Ileum (tissue), 1 donor: ENCODE measurements around the genes SLC25A19, CASKIN2 and LLGL2.

GRCh38 chr17:74748809-74749318, 436 bp downstream of the NHERF1 start:
- PRO-cap = no peak

DNA sequence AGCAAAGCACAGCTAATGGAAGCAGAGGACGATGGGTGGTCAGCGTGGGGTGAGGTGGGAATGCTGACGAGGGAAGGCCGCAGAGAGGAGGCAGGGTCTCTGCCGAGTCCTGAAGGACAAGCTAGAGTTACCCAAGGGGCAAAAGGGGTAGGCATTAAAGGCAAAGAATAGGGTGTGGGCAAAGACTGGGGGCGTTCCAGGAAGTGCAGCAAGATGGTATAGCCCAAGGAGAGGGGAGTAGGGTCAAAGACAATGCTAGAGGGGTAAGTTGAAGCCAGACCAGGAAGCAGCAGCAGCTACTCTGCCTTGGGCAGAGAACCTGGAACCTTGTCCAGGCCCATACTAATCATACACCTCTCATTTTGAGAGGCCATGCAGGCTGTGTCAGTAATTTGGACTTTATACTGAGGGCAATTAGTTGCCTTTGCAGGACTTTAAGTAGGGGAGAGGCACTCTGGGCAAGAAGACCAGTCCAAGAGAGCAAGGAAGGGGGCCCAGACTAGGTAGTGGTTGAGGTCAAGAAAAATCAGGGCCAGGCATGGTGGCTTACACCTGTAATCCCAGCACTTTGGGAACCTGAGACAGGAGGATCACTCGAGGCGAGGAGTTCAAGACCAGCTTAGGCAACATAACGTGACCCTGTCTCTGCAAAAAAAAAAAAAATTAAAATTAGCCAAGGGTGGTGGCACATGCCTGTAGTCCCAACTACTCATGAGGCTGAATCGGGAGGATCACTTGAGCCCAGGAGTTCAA, 2.8 kb downstream of the OTOP3 start:
- PRO-cap = unidirectional peak, plus-strand start at position 461 of the sequence

DNA sequence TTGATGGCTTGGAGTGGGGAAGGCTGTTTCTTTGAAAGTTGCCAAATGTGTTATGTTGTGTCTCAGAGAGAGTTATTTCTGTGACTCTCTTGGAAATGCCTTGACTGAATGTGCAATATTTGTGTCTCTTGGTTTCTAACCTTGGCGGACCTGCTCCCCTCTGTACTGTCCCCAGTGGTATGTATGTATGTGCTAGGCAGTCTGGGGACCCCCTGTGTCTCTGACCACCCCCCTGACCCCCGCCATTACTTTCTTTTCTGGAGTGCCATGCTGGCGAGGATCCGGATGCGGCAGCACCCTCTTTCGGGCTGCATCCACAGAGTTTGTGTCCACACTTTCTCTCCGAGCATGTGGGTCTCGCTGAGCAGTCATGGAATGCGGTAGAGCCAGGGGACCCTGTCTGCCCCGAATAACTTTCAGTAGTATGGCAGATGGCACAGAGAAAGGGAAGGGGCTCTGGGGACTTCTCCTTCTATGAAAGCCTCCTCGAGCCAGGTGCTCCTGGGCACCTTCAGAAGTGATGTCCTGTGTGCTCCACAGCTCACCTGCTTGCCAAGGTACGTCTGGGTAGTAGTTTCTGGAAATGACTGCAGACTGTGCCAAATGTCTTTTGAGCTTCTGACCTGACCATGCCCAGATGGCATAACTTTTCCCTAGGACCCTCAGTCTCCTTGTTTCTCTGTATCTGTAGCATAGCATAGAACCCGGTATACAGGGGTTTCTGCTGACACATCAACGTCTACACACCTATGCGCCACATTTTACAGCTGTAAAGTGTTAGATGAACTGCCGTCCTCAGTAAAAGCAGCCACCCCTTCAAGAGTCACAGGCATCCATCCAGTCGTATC, 17.1 kb downstream of the KCTD2 start:
- PRO-cap = no peak

DNA sequence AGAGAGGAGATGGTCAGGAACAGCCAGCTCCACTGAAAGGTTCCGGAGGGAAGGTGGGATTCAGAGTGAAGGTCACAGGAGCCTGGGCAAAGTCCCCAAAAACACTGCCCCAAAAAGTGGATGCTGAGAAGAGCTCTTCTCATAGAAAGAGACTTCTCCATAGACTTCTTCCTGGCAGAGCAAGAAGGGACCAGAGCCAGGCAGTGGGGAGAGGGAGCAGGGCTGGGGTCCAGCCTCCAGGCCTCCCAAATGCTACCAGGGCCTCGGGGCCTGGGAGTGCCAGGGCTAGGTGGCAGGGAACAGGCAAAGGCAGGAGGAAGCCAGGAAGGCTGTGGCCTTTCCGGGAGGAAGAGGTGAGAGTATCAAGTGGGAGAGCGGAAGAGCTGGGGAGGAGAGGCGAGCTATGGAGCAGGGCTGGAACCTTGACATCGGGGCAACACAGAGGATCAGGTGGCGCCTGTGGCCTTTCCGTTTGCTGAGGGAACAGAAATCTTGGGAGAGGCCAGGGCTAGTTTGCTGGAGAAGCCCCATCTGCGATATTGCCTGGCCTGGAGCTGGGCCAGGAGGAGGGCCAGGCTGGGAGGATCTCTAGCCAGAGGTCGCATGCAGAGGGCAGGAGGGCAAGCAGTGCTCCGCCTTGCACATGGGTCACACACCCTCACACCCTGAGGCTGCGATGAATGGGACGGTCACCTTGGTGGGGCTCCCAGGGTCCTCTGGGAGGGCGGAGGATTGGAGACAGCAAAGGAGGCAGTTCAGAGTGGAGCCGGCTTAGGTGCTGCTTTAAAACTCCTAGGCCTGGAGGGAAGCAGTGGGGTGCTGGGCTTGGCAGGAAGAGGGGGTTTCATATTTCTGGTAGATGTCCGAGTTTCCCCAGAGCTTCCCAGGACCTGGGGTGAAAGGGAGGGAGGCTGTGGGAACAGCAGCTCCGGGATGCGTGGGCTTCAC, 3.3 kb downstream of the SLC16A5 start:
- PRO-cap = unidirectional peak, plus-strand start at position 365 of the sequence; bidirectional peak, plus-strand start at position 668 of the sequence, minus-strand start at position 533 of the sequence

DNA sequence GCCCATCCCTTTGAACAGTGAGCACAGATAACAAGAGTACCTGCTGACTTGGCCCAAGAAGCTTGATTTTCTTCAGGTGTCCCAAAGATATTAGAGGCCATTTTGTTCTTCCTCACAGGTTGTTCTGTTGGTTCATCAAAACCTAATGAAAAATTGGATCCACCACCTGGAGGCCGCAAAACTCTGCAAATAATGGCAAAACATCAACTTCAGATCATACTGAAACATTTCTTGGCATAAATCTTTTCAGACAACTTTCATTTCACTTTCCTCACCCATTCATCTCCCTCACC, 5.9 kb downstream of the JPT1 start:
- PRO-cap = no peak

- PRO-cap = no peak
Observed at GRCh38 chr17:75234367-75234786, 27.0 kb downstream of the GGA3 start.

DNA sequence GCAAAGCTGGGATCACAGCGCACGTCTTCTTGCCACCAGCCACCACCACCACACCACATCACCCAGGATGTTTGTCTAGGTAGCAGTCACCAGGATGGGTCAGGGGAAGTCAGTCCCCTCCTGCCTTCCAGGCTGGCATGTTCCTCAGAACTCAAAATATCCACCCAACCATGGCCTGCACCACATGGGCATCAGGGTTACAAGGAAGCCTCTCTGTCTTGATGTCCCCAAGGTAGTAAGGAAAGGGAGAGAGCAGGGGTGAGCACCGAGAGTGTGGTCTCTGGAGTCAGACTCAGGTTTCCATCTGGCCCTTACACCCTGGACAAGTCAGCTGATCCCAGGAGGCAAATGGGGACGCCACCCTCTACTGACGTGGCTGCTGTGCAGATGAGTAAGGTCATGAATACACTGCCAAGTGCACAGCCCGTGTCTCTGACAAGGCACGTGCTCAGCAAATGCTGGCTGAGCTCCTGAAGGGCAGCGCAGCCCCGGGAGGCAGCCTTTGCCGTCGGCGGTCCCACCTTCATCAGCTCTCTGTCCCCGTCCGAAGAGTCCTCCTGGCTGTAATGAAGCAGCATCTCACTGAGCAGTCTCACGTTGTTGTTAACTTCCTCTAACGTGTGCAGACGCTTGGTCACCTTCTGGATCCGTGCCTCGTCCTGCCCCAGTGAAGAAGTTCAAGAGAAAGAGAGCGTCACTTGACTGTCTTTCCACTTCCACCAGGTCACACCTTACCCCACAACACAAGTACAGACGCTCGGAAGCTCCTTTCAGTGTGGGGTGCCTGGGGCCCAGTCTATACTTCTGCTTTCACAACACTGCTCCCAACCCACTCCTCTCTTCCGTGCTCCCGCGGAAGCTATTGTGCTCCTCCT, 19.4 kb downstream of the GGA3 start:
- PRO-cap = no peak

- PRO-cap = no peak
Observed at GRCh38 chr17:75242690-75243333, 18.6 kb downstream of the GGA3 start.

DNA sequence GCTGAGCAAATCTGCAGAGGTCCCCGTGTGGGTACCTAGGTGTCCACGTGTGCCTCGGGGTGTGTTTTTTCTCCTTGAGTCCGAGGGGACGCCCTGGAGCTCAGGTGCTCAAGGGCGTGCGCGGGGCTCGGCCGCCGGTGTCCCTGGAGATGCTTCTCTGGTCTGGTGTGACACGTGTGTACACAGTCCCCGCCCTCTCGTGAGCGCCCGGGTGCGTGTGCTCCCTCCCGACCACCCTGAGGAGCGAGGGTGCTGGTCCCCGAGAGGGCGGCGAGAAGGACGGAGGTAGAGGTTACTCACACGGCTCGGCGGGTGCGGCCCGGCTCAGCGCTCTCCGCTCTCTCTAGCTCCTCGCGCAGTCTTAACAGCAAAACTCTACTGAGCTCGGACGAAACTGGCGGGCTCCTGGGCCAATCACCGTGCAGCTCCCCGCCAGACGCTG, at the start of gene SLC25A19:
TSS of gene SLC25A19 (minus strand) at position 380 of the 442 bp plus-strand sequence.
- PRO-cap = bidirectional peak, plus-strand start outside the sequence, minus-strand start at position 345 of the sequence

- PRO-cap = no peak
Observed at GRCh38 chr17:75292826-75293136, 3.5 kb upstream of the SLC25A19 start.

- PRO-cap = no peak
Observed at GRCh38 chr17:75346775-75348012, 58.0 kb upstream of the SLC25A19 start.

- PRO-cap = no peak
Observed at GRCh38 chr17:75356415-75357322, 48.8 kb downstream of the GRB2 start.

- PRO-cap = bidirectional peak, plus-strand start at chr17:75515708, minus-strand start at chr17:75515537; bidirectional peak, plus-strand start at chr17:75515943, minus-strand start at chr17:75515905
Observed at GRCh38 chr17:75515196-75516030, at the start of gene CASKIN2. CASKIN2 (minus strand) TSS chr17:75515537.

- PRO-cap = bidirectional peak, plus-strand start at chr17:75525697, minus-strand start at chr17:75525416
Observed at GRCh38 chr17:75525647-75525867, at the start of gene LLGL2. LLGL2 (plus strand) TSS chr17:75525697.

GRCh38 chr17:75542736-75543549, 17.4 kb downstream of the LLGL2 start:
- PRO-cap = bidirectional peak, plus-strand start at chr17:75543223, minus-strand start at chr17:75543006

DNA sequence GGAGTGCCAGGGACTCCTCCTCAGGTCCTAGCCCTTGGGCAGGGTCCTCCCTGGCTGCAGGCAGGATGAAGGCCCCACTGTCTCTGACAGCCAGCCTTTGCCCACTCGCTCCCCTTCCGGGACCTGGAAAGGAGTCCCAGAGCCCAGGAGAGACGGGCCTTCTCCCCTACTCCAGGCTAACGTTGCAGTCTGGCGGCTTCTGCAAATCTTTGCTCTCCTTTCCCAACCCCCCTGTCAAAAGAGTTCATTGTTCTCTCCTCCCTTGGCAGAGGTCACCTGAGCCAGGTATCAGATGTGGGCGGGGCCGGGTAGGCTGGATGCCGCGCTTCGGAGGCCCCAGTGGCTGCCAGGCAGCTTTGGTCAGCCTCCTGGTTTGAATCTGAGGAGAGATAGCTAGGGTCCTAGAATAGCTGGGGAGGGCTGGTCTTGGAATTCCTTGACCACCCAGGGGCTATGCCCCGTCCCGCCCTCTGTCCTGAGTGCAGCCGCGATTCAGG, 24.3 kb downstream of the LLGL2 start:
- PRO-cap = no peak

DNA sequence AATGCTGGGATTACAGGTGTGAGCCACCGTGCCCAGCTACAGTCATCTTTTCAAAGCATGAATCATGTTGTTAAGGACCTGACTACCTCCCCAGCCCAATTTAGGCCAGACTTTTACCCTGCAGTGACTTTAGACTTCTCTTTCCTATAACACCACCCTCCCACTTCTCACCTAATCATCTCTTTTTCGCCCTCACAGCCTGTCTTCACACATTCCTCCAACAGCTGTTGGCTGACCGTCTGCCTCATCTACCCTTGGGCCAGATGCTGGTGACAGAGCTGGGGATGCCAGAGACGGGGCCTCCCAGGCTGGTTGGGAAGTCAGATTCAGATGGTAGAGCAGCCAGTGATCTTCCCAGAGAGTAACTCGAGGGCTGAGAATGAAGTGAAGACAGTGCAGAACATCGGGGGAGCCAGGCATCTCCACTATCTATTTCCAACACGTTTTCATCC, 19.2 kb downstream of the MYO15B start:
- PRO-cap = no peak

GRCh38 chr17:75636222-75636824, 3.1 kb downstream of the SMIM5 start:
- PRO-cap = no peak

DNA sequence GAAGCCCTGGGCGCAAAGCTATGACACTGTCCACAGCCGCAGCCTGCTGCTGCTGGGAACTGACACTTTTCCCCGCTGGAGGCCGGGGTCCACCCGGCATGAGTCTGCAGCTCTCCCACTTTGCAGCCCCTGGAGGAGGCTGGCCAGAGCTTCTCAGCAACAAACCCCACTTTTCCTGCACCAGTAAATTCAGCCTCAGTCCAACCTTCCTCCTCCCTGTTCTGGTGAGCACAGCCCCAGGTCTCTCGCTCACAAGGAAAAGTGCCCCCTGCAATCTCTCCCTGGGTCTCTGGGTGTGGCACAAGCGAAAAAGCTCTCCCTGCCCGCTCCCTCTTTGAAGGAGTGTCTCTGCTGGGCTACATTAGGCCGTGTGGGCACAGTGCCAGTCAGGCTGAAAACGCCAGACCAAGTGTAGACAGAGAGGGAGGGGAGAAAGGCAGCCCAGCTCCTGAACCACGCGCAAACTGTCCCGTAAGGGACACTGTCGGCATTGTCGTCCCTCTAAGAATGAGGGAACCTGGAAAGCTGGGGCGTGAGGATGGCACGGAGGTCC, 3.8 kb downstream of the SMIM5 start:
- PRO-cap = no peak

DNA sequence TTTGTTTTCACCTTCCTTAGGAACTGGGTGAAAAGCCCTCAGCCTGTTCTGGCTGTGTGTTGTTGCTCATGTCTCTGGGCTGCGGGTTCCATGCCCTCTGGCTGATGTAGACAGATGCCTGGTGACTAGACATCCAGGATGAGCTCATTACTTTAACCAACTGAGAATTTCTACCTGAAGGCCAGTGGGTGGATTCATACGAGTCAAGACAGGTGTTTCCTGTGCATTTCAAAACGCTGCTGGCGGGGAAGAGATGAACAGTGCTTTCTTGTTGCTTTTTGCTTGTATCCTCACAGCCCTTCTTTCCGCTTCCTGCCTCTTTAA, 22.3 kb downstream of the SAP30BP start:
- PRO-cap = no peak